Zone of skin (tissue), 1 donor: ENCODE data around the gene HOOK1.

DNA sequence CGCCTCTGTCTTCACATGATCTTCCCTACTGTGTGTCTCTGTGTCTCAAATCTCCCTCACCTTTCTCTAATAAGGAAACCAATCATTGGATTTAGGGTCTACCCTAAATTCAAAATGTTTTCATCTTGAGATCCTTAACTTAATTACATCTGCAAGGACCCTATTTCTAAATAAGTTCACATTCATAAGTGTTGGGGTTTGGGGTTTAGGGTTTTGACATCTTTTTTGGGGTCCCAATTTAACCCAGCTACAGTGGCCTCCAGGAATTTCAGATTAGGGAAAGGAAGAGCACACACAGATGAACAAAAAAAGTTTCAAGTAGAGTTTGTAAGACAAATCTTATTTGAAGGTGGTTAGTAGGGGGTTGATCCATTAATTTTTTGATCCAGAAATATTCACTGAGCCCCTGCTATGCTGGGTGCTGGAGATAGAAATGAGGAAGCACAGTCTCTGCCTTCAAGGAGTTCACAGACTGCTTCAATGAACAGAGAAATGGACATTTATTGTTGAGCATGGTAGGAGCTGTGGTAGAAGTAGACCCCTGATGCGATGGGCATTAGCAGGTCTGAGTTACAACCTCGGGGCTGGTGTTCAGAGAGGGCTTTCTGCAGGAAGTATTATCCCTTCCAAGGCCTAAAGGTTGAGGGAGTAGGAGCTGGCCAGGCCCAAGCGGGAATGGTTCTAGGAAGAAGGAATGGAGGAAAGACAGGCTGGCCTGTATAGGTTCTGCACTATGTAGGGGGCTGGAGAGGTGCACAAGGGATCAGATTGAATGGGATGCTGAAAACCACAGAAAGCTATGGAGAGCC lies 23.2 kb upstream of the JUN start:
- RRBS: no CpG with 5 or more reads among the region's 4 CpGs

GRCh38 chr1:58886622-58887065 lies 102.8 kb upstream of the JUN start:
- RRBS: no CpG with 5 or more reads among the region's 5 CpGs

DNA sequence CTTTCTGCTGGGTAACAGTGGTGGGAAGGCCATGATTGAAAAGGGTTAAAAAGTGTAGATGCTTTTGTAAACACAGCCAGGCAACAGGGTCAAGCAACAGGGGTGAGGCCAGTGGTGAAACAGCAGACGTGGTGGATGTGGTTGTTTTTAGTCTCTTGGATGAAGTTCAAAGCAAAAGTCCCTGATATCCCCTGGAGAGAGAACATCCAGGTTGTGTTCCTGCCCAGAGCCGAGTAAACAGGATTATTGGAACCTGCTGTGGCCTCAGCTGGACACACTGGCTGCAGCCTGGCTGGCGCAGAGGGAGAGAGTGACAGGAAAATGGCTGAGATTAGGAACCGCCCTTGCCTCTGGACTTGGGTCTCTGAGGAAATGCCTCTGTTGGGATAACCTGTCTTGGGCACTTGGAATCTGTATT lies 198.7 kb upstream of the JUN start:
- RRBS: no CpG with 5 or more reads among the region's 4 CpGs

DNA sequence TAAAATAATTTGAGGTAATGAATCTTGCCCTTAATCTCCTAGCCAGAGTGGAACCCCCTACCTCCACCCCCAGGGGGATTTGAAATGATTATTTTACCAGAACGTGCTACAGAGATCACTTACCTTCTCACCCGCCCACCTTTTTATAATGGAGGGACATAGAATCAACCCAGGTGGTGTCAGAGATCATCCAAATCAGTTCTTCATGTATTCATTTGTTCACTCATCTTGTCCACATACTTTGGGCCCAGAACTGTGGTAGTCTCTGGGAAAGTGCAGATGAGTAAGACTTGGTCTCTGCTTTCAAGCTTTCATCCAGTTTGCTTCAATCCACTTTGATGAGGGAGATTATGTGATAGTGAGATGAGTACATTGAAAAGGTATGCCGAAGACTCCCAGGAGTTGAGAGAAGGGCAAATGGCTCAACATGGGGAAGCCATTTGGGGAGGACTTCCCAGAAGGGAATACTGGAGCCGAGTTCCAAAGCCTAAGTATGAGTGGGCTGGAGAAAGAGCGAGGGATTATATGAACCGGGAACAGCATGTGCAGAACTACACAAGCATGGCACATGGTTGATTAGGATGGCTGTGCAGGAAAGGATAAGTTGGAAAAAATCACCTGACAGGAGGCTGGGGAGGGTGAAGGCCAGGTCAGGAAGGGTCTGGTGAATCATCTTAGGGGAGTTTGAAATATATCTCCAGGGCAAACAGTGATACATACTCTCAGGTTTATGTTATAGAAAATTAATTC lies 2.0 kb downstream of the FGGY start:
- RRBS: no CpG with 5 or more reads among the region's 6 CpGs

DNA sequence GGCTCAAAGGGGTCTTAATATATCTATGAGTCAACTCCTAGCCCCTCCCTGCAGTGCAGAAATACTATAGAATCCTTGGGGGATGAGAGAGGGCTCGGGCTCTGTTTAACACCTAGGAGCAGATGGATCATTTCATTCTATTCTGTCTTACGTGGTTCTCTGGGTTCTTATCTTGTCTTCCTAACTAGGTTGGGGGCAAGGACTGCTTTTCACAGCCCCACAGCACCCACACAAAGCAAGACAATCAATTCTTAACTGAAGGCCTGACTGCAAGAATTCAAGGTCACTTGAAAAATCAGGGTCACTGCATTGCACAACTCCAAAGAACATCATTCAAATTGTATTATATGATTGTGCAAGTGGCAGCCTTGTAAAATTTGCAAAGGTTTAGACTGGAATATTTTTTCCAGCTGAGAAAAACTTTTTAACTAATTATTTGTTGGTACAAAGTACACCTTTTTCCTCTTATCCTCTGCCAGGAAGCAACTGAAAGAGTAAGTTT lies 214.5 kb downstream of the FGGY start:
- RRBS: no CpG with 5 or more reads among the region's 2 CpGs

DNA sequence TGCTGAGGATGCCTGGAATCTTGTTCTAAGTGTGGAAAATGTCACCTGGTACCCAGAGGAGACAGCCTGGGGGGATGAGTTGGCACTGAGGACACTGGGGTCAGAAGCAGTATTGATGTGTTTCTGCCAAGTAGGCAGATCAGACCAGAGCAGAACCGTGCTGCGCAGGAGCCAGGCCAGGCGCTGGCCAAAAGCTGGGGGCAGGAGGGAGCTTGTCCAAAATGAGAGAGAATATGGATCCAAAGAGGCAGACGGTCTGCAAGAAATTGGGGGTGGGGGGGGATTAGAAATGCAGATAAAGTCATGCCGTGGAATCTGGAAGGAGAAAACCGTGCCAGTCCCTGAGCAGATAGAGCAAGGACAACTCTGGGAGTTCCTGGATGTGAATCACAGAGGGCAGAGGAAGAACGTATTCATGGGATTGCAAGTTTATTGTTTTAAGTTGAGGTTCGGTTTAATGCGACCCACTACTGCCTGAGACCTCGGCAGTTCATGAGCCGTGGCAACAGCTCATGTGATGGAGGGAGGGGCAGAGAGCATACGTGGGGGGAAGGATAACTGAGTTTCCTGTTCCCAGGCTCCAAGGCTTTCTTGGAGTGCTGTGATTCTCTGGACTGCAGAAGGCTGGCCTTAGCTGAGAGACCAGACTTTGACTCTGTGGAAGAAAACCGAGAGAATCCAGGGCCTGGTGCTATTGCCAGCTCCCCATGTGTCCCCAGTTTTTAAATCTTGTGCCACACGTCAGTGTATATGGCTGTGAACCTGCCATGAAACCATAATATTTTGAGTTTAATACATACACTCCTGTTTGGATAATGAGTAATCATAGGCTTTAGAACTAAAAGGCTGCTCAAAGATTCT lies 224.1 kb downstream of the FGGY start:
- RRBS: no CpG with 5 or more reads among the region's 14 CpGs

GRCh38 chr1:59533873-59534514 lies 237.1 kb downstream of the FGGY start:
- RRBS: no CpG with 5 or more reads among the region's 18 CpGs

DNA sequence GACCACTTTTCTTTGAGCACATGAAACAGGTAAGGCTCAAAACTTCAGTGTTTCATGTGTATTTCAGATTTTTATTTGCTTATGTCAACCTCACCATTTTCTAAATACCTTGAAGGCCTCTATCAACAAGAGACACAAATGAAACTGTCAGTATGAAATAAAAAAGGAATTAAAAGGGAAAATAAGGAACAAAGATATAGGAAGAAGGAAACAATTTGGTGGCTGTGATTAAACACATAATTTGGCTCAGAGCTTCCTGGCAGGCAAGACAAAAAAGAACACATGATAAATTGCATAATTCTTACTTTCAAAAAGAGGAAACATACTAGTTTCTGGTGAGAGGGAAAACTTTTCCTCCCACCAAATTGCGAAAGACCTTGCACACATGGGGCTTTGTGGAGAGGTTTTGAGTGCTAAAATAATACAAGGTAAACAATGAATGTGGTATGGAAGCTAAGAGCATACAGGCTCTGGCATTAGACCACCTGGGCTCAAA lies 140.3 kb upstream of the HOOK1 start:
- RRBS: no CpG with 5 or more reads among the region's 1 CpG

DNA sequence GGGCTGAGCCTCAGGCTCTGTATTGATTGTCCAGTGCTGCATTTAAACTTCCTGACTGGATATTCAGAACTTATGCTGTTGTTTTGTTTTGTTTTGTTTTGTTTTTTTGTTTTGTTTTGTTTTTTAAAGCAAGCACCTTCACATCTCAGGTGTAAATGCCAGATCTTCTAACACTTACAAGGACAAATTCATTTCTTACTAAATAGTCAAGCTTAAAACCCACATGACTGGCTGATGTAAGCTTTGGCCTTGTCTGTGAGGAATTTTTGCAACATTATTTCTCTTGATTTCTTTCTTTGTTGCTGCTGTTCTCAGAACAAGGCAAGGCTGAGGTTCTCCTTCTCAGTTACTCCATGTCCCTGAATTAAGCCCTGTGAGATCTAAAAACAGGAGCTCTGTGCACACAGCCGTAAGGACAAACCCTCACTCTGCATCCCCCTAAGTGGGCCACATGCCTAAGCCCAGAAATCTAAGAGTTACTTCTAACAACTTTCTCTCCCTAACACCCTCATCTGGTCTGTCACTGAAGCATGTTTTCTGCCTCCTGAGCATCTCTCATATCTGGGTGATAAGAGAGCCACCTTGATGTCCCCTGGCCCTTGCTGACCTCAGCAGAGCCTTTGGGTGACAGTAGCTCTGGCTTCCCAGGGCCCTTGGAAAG lies 81.3 kb upstream of the HOOK1 start:
- RRBS: no CpG with 5 or more reads among the region's 1 CpG

DNA sequence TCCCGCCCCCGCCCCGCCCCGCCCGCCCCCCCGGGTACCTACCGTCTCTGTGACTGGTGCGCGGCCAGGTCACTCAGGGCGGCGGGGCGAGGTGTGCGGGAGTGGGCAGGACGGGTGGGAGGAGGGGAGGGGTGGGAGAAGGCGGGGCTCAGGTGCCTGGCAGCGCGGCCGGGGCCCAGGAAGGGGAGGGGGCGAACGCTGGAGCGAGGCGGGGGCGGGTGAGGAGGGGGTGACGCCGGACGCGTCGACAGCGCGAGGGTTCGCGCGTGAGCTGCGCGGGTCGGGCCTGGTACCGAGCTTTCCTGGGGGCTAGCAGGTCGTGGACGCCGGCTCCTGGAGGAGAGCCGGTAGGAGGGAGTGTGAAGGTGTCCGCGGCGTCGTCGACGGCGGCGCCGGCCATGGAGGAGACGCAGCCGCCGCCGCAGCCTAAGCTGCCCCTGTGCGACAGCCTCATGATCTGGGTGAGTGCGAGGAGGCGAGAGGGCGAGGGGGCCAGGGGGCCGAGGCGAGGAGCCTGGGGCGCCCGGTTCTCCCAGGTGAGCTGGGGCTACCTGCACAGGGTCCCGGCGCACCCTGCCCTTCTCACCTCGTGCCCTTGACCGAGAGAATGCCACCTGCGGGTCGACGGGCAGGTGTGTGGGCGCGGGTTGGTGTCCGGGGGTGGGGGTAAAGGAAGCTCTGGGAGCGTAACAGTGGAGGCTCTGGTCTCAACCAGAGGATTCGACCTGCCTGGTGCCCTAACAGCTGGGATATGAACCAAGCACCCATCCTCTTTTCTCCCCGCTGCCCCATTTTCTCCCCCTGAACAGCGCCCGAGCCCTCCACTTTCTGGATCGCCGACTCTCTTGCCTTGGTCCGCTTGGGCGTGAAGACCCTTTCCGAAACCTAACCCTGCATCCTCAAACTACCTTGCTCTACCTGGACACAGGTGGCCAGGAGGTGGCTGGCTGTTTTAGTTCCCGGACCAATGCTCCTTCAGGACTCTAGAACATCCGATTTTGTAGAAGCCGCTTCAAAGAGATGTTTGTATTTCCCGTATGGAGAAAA lies at the start of gene HOOK1:
TSS of gene HOOK1 (plus strand) at position 230 of the 1,047 bp plus-strand sequence.
- RRBS: 3% methylated on average over 38 of the region's 86 CpGs

GRCh38 chr1:59845139-59845536 lies 30.4 kb downstream of the HOOK1 start:
- RRBS: no CpG with 5 or more reads among the region's 3 CpGs

DNA sequence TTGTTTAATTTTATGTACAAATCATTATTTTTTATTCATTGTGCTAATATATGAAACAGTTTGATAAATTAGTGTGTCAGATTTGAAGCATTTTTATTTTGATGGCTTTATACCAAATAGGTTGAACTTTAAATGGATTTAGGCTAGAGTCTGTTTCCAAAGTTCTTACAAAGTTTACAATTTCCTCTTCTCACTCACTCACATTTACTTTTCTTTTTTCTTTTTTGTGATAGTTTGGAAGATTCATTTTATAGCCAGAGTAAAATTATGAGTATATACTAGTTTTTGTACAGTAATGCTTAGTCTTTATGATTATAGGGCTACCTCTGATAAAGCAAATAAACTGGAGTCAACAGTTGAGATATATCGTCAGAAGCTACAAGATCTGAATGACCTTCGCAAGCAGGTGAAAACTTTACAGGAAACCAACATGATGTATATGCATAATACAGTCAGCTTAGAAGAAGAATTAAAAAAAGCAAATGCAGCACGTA lies 33.3 kb downstream of the HOOK1 start:
- RRBS: no CpG with 5 or more reads among the region's 3 CpGs

- RRBS: no CpG with 5 or more reads among the region's 8 CpGs
Observed at GRCh38 chr1:59862516-59863509, 48.1 kb downstream of the HOOK1 start.

DNA sequence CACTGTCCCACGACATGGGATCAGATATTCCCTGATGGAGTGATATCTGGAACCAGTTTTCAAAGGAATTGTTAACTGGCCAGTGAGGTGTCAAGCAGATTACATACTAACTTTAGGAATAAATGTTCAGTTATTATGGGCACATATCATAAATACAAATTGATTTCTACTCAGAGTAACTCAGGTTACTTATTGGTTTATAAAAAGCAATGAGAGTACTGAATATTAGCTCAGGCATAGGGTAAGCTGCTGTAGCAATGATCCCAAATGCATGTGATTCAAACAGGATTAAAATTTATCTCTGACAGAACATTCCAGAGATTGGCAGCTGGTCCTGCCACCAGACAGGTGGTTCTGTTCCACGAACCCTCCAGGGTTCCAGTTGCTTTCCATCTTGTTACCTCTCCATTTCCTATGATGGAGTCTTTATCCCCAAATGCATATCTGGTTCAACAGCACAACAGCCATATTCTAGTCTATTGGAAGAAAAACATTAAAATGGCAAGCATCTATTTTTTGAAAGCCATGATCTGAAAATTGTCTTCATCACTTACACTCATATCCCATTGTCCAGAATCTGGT lies 10.3 kb upstream of the CYP2J2 start:
- RRBS: no CpG with 5 or more reads among the region's 2 CpGs

GRCh38 chr1:60855570-60855833 lies 226.9 kb upstream of the NFIA start:
- RRBS: no CpG with 5 or more reads among the region's 2 CpGs

DNA sequence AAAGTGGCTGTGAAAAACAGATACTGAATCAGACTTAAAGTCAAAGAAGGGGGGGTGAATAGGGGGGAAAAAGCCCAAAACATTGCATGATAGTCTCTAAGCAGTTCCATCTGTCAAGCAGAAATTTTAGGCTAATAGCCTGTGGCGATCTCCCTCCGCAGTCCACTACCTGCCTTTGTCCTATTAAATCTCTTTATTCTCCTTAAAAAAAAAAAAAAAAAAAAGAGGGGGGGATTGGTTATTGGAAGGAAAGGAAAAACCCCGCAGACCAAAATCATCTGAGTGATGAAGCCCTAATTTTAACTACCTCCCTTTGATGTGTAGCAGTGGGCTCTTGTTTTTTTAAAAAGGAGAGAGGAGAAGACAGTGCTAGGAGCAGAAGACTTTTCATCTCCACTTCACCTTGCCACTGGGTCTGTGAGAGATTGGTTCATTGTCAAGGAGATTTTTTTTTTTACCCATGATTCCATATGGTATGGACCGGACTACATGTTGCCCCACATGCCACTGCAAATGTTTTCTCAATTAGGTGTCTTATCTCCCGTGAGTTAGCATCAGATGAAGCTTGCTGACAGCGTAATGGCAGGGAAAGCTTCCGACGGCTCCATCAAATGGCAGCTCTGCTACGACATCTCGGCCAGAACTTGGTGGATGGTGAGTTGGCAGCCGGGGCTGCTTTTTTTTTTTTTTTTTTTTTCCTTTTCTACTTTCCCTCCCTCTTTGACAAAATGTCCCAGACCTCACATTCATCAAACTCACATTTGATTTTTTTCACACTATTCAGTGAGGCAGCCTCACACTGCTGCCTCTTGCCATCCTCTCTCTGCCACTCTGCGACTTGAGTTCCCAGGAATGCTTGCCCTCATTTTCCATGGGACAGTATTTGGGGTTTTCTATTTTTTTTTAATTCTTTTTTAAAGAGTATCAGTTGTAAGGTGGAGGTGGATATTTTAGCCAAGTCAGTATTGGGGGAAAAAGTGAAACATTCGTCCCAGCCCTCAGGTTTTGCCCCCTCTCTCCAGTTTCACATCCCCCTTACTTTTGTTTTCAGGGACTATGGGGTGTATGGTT lies 217.2 kb upstream of the NFIA start:
- RRBS: no CpG with 5 or more reads among the region's 13 CpGs

- RRBS: no CpG with 5 or more reads among the region's 6 CpGs
Observed at GRCh38 chr1:61147883-61148451, 65.6 kb downstream of the NFIA start.

GRCh38 chr1:61318057-61319059 lies 236.0 kb downstream of the NFIA start:
- RRBS: no CpG with 5 or more reads among the region's 10 CpGs

DNA sequence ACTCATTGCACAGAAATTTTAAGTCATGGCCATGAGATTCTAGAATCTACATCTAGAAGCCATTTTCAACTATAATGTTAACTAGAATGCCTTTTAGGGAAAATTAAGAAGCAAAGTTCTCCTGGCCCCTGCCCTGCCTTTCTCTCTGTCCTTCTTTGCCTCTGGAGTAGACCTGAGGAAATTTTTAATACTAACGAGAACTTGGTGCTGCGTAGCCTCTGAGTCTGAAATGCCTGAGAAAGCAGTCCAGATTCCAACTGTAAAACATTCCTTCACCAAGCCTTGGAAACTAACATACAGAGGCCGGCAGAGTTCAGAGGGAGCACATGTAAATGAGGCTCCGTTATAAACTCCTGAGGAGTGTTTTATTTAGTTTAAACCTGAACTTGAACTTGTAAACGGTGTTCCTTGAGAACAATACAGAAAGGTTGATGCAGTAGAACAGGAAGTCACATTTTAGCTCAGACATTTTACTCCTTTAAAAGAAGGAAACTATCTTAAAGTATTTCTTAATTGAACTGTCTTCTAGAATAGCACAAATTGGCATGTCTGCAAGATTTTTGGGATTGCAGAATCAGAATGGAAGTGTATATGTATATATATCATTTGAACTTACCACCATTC lies 280.7 kb downstream of the TM2D1 start:
- RRBS: no CpG with 5 or more reads among the region's 5 CpGs